Vein endothelial cell (primary cell): ENCODE measurements around a stretch of chr5.

- CAGE, long polyA plus RNA: no peak
These were observed 8.9 kb upstream of the HSPA9 start for GRCh38 chr5:138584042-138584477.

- CAGE, long polyA plus RNA: no peak
These were observed 35.5 kb upstream of the HSPA9 start for GRCh38 chr5:138610476-138611253.

DNA sequence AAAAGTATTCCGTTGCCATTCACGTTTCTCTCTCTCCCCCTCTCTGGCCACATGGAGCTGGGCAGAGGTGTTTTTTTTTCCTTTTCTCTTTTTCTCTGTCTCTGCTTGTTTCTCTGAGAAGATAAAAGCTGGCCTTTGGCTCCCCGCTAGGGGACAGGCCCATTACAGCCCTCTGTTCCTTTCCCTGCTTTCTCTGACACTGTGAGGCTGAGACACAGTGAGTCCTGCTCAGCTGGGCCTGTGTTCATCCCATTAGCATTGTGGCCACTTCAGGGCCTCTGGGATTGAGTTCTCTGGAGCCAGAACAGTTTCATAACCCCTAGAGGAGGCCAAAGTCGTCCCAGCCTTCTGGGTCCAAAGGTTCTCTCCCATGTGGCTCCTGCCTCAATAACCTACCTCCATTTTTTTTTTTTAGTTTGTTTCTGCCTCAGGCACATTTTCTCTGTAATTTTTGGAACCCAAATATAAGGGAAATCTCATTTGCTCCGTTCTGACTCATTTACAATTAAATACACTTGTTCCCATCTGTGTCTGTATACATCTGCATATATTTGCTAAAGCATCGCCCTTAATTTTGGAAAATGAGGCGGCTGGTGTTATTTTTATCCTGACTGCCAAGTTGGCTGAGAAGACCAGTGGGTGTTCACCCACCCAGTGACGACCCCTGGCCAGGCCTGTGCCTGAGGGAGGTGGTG lies 27.4 kb upstream of the CTNNA1 start:
- CAGE, long polyA plus RNA: no peak

- CAGE, long polyA plus RNA: no peak
These were observed 78.2 kb upstream of the LRRTM2 start for GRCh38 chr5:138953229-138953930.

DNA sequence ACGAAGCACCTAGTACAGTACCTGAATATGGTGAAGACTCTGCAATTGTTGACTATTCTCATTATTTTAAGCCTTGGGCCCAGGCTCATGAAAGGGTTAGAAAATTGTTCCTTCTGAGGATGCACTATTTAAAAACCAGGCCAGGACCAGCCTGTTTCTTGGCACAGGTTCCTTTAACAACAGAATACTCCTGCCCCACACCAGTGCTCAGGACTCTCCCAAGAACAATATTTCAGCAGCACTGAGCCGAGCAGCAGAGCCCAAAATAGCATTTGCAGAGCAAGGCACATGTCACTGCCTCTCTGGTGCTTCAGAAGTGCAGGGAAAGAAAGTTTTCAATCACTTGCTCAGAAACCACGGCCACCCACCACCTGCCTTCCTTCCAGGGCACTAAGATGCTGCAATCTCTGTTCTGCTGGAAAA lies 77.7 kb downstream of the SIL1 start:
- CAGE, long polyA plus RNA: no peak

GRCh38 chr5:139262520-139263214 lies 30.9 kb upstream of the MATR3 start:
- CAGE, long polyA plus RNA: no peak

DNA sequence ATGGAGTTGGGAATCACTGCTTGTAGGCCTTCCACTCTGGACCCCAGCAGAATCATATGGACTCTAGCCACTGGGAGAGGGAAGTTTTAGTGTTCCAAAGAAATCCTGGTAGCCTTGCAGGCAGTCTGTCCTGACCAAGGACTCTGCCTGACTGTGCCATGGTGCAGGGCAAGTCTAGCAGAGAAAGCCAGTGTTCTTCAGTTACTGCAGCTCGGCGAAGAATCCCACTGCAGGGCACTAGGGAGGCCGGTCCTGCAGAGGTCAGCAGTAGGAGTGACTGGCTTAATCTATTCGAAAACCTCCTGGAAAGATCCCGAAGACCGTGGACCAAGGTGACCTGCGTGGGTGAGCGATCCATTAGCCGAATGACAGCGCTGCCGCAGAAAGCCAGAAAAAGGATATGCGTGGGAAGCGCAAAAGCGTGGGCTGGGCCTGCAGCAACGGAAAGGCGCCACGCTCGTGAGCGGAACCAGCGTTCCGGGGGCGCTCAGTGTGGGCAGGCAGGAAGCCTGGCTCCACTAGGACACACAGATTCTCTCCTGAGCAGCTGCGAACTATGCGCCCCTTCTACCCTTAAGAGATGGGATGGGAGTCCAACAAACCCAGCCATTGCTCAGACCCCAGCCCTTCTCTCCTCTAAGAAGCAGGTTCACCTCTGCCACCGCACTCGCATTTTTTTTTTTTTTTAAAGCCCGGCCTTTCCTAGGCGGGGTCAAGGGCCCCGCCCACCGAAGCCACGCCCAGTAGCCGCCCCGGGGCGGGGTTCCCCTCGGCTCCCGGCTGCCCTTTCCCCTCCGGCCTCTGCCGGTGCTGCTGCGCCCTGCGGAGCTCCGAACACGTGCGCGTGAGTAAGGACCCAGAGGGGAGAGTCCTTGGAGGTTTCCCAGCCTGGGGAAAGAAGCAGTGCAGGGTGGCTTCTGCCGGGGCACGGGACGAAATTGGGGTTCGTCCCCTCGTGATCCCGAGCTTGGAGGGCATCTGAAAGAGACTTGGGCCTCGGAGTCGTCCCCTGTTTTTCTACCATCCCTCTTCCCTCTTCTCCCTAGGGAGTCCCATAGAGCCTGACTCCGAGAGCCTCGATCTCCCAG lies 19.9 kb upstream of the MATR3 start:
- CAGE, long polyA plus RNA: no peak

GRCh38 chr5:139274406-139274773 lies 19.1 kb upstream of the MATR3 start:
- CAGE, long polyA plus RNA: no peak

- CAGE, long polyA plus RNA: no peak
These were observed 15.1 kb upstream of the MATR3 start for GRCh38 chr5:139278268-139279102.

DNA sequence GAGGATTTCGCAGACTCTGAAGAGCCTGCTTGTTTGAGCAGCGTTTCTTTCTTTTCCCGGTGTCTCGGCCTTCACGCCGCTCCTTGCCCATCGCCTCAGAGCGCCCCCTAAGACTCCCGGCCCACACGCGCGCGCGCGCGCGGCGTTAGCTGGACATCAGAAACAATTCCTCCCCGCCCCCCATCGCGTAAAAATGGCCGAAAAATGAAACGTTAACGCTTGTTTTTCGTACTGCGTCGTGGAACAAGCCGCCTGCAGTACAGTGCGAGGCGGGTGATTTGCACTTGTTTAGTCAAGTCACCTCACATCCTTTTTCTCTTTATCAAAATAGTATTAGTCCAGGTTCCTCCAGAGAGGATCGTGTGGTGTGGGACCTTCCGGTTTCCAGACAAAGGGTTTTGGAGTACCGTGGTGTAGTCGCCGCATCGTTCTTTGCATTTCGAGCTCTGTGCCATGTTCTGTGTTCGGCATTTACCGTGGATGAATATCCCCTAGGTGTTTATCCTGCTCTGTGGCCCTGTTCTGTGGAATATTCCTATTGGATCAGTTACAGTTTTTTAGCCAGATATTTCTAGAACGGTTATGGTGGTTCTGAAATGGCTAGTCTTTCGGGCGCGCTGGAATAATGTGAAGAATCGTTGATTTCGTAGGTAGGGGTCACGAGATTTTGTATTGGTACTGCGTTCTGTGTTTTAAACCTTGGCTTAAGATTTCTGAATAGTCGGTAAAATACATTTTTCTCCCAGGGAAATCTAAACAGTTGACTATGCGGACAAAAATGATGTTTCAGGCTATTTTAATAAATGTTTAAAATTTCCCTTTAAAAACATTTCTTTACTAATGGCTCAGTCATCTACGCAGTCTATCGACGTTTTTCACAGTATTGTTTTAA lies 1.1 kb downstream of the MATR3 start:
- CAGE, long polyA plus RNA: no peak

GRCh38 chr5:139323208-139323559 lies 18.5 kb upstream of the PAIP2 start:
- CAGE, long polyA plus RNA: no peak

- CAGE, long polyA plus RNA: no peak
These were observed 9.7 kb upstream of the PAIP2 start for GRCh38 chr5:139331921-139332347.

DNA sequence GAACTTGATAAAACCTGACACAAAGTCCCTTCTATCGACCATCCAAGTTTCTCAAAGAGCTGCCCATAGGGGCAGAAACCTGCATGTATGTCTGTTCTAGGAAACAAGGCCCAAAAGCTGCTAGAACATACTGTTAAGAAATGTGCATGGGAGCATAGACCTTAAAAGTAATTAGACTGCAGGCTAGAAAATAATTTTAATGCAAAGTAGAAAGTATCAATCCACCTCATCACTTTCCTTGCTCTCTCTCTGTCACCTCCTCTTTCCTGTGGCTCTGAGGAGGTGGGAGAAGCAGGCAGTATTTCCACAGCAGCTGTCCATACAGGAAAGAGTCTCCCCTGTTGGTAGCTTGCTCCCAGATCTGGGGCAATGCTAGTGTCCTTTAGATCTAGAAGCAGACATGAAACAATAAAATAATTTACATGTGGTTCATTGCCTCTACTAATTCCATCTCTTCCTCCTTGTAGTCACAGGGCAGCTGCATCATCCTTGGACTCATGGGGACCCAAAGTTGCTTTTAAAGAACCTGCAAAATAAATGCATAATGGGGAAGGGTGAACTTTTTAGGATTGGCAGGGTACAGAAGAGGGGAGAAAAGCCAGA lies 9.2 kb upstream of the DNAJC18 start:
- CAGE, long polyA plus RNA: no peak

GRCh38 chr5:139495944-139496511 lies 13.5 kb upstream of the STING1 start:
- CAGE, long polyA plus RNA: no peak

DNA sequence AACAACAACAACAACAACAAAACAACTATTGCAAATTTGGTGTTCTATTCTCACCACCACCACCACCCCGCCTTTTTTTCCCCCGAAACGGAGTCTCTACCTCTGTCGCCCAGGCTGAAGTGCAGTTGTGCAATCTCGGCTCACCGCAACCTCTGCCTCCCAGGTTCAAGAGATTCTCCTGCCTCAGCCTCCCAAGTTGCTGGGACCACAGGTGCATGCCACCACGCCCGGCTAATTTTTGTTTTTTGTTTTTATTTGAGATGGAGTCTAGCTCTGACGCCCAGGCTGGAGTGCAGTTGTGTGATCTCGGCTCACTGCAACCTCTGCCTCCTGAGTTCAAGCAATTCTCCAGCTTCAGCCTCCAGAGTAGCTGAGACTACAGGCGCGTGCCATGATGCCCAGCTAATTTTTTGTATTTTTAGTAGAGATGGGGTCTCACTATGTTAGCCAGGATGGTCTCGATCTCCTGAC lies 9.2 kb downstream of the UBE2D2 start:
- CAGE, long polyA plus RNA: no peak

GRCh38 chr5:139637260-139638104 lies 10.7 kb upstream of the CXXC5 start:
- CAGE, long polyA plus RNA: no peak

DNA sequence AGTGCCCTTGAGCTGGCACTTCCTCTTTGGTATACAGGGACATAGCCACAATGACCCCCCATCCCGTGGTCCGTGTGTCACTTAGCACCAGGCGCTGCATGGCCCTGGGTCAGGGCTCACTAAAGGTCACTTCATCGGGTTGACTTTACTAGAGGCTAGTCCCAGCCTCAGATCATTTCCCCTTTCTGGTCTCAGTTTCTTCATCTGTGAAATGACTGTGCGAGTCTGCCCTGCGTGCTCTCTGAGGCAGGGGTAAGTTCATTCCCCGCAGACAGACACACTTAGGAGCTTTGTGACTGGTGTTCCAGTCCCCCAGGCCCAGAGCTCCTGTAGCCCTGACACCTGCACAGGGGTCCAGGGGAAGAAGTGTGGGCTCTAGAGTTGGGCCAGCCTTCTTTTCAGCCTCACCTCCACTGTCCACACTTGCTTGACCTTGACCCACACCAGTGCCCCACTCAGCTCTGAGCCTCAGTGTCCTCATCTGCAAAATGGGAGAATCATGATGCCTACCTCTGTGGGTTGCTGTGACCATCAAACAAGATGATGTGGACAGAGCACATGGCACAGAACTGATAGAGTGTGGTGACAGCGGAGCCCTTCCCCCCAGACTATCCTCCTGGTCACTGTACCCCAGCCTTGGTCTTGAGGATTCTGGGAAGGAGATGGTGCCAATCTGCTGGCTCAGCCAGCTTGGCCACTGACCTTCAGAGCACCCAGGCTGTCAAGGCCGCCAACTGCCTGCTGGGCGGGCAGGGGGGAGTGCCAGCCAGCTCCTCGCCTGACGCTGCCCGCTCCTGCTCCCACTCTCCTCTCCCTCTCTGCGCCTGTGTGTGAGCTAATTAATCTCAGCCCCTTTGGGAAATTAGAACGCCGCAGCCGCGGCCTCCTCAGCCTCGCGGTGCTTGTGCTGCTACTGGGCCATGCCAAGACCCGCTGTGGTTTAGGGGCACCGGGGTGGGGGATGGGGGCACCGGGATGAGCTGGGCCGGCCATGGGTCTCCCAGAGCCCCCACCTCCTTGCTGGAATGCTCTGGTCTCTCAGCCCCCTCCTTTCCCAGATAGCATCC lies 16.6 kb downstream of the CXXC5 start:
- CAGE, long polyA plus RNA: no peak

- CAGE, long polyA plus RNA: no peak
These were observed 19.8 kb downstream of the CXXC5 start for GRCh38 chr5:139667619-139668662.

GRCh38 chr5:139682747-139683241 lies 34.6 kb downstream of the CXXC5 start:
- CAGE, long polyA plus RNA: no peak

DNA sequence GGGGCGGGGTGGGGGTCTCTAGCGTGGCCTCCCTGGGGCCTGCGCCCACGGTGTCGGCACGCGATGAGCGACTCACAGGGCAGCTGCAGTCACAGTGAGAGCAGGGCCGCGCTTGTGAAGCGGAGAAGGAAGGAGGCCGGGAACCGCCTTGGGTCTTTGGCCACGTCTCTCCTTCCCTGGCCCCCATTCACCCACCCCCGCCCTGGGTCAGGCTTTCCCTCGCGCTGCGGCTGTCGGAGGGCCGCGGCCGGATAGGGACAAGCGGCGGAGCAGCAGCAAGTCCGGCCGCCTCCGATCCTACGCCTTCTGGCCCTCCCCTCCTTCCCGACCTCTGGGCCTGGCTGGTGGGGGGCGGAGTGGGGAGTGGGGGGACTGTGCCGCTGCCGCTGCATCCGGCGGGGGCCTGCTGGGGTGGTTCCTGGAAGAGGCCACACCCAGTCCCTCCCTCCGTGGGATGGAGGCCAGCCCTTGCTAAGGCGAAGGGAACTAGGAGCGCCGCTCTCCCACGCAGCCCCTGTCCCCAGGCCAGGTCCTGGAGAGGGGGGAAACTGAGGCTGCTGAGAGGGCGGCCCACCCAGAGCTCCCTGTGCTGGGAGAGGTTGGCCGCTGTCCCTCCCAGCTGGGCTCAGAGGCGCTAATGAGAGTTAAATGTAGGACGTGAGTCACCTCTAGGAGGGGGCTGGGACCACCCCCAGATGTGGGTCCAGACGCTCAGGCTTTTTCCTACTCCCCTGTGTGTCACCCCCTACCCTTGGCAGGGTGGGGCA lies 49.2 kb downstream of the CXXC5 start:
- CAGE, long polyA plus RNA: no peak